Kidney (tissue), 2 donors: ENCODE measurements around a stretch of chr9.

DNA sequence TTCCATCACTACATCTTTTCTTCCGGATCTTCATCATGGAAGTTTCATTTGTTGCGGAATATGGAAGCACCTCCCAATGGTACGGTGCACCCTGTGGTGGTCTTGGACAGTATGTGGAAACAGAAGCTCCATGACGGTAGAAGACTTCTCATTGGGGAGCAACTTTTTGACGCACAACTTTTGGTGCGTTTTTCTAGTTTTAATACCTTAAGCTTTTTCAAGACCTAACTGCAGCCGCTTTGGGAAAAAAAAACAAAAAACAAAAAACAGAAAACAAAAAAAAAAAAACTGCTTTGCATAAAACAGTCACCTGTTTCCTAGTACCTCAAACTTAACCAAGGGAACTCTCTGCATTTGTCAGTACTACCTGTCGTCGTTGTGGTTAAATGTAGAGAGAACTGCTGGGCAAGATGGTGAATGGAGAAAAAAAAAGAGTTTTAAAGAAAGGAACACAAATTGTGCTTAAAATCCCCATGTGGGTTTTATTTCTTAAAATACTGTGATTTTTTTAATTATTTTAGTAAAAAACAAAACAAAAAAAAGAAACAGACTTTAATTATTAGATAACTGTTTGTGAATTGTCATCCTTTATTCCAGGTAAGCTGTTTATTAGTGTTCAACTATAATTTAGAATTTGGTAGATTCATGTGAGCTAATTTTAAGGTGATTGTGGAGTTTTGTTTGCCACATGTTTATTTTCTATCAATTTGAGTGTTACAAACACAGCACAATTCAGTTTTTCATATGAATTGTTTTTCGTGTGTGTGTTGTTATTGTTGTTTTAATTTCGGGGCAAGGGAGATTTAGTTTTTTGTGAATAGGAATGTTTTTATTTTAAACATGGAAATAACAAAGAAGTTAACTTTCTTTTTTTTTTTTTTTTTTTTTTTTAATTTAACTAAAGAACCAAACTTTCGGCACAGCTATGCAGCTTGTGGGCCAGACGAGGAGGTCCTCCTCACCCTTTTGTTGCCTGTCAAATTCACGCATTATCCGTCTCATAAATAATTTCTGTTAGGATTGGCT is 148.6 kb downstream of the ZNF462 start:
- PRO-cap = no peak
- RRBS = no CpG with 5 or more reads among the region's 15 CpGs

- PRO-cap = no peak
- RRBS = no CpG with 5 or more reads among the region's 2 CpGs
Observed at GRCh38 chr9:107136355-107136753, 146.7 kb upstream of the RAD23B start.

DNA sequence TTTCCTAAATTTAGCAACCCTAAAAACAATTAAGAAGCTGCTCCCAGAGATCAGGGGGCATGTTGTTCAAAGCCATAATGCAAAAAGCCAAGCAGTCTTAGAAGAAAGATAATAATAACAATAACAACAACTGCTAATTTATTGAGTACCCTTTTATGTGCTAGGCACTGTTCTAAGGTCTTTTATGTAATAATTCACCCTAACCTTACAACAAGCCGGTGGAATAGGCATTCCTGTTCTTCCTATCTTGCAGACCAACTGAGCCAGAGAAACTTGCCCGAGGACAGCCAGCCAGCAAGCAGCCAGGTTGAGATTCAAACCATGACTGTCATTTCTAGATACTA is 90.7 kb upstream of the RAD23B start:
- PRO-cap = no peak
- RRBS = no CpG with 5 or more reads among the region's 2 CpGs

- PRO-cap = no peak
- RRBS = no CpG with 5 or more reads among the region's 3 CpGs
Observed at GRCh38 chr9:107248938-107249507, 34.1 kb upstream of the RAD23B start.

DNA sequence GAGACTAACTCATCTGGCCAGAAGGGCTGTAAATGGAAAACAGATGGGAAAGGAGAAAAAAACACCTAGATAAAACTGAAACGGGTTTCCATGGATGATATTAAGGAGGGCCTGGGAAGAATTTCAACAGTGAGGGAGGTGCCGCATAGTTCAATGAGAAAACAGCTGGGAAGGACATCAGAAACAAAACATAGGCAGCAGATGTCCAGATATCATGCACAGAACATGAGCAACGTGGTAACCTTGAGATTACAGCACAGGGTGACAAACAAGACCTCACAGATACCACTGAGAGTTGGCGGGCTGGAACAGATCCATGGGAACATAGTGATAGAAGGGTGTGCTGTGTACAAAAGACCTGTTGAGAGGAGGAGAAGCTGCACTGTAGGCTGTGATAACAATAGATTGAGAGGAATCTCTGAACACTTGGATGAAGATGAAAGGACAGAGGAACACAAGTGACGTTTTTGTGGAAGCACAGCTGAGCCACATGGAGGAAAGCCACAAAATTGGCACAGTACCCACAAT is 31.1 kb upstream of the RAD23B start:
- PRO-cap = no peak
- RRBS = no CpG with 5 or more reads among the region's 5 CpGs

- PRO-cap = no peak
- RRBS = no CpG with 5 or more reads among the region's 1 CpG
Observed at GRCh38 chr9:107300792-107301044, 17.6 kb downstream of the RAD23B start.

DNA sequence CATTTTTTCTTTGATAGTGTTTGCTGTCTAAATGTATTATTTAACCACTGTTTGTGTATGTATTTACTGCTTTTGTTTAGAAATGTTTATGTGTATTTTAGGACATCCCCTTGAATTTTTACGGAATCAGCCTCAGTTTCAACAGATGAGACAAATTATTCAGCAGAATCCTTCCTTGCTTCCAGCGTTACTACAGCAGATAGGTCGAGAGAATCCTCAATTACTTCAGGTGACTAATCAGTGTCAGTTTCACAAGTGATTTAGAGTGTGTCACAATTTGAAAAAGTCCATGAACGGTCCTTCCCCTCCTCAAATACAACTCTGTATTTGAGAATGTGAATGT is 40.7 kb downstream of the RAD23B start:
- PRO-cap = no peak
- RRBS = no CpG with 5 or more reads among the region's 4 CpGs

GRCh38 chr9:107324674-107325124 is 41.6 kb downstream of the RAD23B start:
- PRO-cap = no peak
- RRBS = no CpG with 5 or more reads among the region's 1 CpG

DNA sequence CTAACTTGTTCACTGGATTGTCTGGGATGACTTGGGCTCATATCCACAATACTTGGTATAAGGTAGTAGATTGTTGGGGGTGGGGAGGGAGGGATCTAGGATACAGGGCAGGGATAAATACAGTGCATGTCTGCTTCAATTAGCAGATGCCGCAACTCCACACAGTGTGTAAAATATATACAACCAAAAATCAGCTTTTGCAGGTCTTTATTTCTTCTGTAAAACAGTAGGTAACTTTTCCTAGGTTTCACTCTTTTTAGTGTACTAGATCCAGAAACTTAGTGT is 46.6 kb downstream of the RAD23B start:
- PRO-cap = no peak
- RRBS = no CpG with 5 or more reads among the region's 1 CpG

GRCh38 chr9:107331297-107331837 is 48.3 kb downstream of the RAD23B start:
- PRO-cap = unidirectional peak, plus-strand start at chr9:107331718
- RRBS = no CpG with 5 or more reads among the region's 10 CpGs

DNA sequence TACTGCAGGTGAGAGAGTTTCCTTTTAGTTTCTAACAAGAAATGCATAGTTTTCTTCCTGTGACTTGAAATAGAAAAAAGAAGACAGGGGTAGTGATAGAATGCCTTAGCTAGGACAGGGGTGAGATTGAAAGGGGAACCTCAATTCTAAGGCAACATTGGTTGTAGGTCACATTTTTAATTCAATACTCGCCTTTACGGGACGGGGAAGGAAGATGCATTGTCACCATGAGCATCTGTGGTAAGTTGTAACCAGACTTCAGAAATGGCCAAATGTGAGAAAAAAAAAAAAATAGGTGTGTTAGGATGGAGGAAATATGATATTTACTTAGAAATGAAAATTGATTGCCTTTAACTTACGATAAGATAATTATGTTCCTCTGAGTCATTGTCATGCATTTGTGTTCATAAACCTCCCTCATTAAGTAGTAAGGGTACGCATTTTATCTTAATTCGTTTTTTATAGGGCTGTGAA is 103.4 kb upstream of the KLF4 start:
- PRO-cap = no peak
- RRBS = no CpG with 5 or more reads among the region's 6 CpGs

DNA sequence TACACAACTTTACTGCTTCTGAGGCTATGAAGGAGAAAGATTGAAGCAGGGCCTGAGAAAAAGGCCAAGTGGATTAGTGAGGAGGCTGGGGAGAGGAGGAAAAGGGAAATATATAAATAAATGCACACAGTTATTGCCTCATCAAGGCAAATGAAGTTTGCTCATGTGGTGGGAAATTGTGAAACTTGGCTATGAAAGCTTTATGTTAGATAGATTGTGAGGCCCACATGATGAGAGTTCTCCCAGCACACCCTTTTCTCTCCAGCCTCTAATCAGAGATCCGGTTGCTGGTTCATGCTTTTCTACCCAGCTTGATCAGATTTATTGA is 125.7 kb upstream of the KLF4 start:
- PRO-cap = no peak
- RRBS = no CpG with 5 or more reads among the region's 1 CpG

- PRO-cap = no peak
- RRBS = no CpG with 5 or more reads among the region's 10 CpGs
Observed at GRCh38 chr9:107711406-107712216, 222.0 kb upstream of the KLF4 start.

DNA sequence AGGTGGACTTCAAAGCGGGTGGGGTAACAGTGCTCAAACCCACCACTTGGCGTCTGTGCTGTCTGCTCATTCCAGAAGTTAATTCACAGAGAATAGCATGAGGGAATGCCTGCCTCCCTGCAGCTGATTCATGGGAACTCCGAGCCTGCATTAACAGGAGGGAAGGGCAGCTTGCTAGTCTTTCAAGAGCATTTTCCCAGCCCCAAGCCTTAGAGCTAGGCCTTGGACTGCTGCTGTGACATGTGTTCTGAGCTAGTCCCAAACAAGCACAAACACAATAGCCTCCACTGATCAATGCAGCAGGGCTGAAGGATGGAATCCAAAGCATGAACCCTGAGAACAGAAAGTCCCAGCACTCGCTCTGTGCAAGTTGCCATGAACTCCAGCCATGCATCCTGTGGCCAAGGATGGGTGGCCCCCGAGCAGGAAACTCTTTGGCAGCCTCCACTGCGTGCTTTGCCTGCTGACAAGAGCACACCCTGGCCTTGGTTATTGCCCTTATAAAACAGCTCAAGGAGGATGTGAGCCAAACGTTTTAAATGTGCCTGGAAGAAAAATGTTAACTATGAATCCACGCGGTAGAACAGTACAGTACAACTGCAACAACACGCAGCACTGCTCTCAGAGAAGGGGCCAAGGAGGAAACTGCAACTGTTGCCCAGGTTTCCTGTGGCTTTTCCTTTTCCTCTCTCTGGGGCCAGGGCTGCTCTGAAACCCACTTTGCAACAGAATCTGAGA is 653.1 kb upstream of the KLF4 start:
- PRO-cap = bidirectional peak, plus-strand start at position 624 of the sequence, minus-strand start at position 385 of the sequence
- RRBS = no CpG with 5 or more reads among the region's 10 CpGs

GRCh38 chr9:108672464-108673021 is 183.2 kb downstream of the ACTL7B start:
- PRO-cap = no peak
- RRBS = no CpG with 5 or more reads among the region's 5 CpGs

- PRO-cap = no peak
- RRBS = no CpG with 5 or more reads among the region's 10 CpGs
Observed at GRCh38 chr9:108780878-108781534, 74.8 kb downstream of the ACTL7B start.

- PRO-cap = no peak
- RRBS = no CpG with 5 or more reads among the region's 2 CpGs
Observed at GRCh38 chr9:108994712-108995108, 18.6 kb downstream of the CTNNAL1 start.

DNA sequence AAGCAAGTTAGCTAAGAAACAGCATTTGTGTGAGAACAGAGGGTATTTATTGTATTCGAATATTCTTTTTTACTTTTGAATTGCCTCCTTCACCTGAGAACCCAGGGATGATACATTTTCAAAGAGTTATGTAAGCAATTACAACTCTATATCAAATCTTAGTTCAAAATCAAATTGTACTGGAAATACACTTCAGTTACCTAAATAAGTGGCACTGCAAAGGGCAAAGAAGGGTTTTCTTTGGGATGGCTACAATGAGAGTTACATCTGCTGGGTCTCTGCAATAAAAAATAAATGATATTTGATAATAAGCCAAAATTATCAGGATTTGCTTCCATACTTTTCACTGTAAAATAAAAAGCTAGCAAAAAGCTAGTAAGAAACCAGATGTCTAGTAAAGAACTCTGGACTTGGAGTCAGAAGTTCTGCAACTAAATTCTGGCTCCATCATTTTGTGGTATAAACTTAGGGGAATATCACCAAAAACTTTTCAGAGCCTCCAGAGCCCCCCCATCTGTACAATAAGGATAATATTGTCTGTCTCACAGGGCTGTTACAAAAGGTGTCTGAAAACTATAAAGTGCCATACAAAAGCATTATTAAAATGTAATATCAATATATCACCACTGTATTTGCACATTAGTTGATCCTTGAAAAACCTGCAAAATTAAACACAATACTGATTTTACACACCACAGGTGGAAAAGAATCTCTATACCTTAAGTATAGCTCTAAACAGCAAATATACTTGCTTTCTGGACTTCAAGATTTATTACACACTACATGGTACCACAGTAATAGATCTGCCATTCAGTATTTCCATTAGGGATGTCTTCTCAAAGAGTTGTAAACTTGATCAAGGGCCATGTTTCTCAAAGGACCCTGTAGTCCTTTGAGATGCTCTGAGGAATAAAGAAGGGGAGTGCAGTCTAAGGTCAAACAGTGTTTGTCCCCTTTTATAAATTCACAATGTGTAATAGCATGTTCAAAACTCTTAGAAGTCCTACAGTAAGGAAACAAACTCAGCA is 2.2 kb upstream of the CTNNAL1 start:
- PRO-cap = no peak
- RRBS = no CpG with 5 or more reads among the region's 1 CpG

DNA sequence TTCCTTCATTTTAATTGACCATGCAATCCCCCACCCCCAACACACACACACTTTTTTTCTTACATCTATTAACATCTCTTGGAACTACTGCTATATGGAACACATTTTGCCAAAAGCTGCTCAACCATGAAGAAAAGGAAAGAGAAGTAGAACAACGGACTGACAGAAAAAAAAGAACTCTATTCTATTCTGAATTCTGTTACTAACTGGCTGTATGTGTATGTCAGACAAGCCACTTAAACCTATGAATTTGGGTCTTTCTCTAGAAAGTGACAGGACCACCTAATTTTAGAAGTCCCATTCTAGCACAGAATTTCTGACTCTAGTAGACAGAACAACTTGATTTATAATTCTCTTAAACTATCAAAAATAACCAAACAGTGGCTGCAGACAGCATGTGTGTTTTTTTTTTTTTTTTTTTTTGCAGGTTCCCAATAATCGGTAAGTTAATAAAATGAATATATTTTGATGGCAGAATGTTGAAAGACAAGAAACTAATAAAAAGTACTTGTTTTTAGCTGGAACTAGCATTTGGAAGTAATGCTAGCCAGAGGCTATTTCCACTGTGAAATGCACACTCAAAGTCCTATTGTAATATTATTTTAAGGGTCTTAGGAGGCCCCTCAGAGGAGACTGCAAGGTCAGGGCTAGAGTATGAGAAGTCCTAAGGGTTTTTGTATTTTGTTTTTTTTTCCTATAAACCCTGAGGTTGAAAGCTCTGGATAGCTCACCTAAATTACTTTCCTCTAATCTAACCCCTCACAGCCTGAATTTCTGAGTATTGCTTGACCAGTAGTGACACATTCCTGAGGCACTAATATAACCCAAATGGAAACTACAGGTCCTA is 3.2 kb upstream of the CTNNAL1 start:
- PRO-cap = no peak
- RRBS = no CpG with 5 or more reads among the region's 2 CpGs

- PRO-cap = no peak
- RRBS = no CpG with 5 or more reads among the region's 9 CpGs
Observed at GRCh38 chr9:109063807-109064895, 50.9 kb upstream of the CTNNAL1 start.